Parietal lobe (tissue), 2 donors: ENCODE results near the gene DNASE2B.

DNA sequence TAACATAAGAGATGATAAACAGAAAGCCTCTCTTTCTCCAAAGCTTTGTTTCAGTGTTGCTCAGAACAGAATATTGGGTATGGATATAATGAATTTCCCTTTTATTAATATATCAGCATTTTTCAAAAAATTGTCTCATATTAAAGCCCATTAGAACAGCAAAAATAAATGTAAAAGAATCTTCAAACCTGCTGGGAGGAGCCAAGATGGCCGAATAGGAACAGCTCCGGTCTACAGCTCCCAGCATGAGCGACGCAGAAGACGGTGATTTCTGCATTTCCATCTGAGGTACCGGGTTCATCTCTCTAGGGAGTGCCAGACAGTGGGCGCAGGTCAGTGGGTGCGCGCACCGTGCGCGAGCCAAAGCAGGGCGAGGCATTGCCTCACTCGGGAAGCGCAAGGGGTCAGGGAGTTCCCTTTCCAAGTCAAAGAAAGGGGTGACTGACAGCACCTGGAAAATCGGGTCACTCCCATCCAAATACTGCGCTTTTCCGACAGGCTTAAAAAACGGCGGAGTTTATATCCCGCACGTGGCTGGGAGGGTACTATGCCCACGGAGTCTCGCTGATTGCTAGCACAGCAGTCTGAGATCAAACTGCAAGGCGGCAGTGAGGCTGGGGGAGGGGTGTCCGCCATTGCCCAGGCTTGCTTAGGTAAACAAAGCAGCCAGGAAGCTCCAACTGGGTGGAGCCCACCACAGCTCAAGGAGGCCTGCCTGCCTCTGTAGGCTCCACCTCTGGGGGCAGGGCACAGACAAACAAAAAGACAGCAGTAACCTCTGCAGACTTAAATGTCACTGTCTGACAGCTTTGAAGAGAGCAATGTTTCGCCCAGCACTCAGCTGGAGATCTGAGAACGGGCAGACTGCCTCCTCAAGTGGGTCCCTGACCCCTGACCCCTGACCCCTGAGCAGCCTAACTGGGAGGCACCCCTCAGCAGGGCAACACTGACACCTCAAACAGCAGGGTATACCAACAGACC, 816.7 kb downstream of the TTLL7 start:
- RAMPAGE, long total RNA: no peak

- RAMPAGE, long total RNA: no peak
These were observed 138.0 kb downstream of the TTLL7 start for GRCh38 chr1:83860877-83861295.

- RAMPAGE, long total RNA: no peak
These were observed 370 bp upstream of the TTLL7 start for GRCh38 chr1:83999315-83999689.

GRCh38 chr1:84253697-84254316, 47.7 kb upstream of the SAMD13 start:
- RAMPAGE, long total RNA: no peak

GRCh38 chr1:84299739-84300229, 1.7 kb upstream of the SAMD13 start:
- RAMPAGE, long total RNA: no peak

DNA sequence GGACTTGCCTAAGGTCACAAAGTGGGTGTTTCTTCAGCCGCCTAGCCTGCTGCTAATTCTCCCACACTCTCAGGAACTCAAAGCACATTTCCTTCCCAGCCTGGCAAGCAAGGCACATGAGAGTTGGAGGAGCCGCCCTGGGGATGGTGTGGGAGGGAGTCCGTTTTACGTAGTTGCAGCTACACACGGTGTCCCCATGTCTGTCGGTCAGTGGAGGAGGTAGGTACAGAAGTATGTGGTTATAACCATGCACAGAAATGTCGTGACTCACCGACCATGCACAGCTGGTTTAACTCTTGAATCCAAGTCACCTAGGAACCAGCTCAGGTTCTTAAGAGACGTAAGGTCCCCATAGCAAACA, 46.7 kb downstream of the SAMD13 start:
- RAMPAGE, long total RNA: no peak

DNA sequence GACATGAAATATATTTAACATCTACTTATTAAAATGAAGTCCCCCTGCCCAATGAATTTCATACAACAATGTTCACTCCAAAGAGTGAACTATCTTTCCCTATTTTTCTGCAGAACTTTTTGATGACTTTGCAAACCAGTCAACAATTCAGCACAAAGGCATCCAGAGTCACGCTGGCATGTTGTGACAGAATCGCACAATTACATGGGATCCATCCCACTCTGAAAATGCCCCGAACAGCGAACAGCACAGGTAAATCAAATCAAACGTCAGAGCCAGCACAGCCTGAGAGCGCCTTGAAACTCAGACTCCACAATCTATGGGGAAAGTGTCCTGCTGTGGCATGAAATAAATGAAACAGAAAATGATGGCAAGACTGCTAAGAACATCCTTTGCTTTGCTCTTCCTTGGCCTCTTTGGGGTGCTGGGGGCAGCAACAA, at the start of gene DNASE2B:
TSS of gene DNASE2B (plus strand) at position 272 of the 440 bp plus-strand sequence.
- RAMPAGE, long total RNA: no peak

DNA sequence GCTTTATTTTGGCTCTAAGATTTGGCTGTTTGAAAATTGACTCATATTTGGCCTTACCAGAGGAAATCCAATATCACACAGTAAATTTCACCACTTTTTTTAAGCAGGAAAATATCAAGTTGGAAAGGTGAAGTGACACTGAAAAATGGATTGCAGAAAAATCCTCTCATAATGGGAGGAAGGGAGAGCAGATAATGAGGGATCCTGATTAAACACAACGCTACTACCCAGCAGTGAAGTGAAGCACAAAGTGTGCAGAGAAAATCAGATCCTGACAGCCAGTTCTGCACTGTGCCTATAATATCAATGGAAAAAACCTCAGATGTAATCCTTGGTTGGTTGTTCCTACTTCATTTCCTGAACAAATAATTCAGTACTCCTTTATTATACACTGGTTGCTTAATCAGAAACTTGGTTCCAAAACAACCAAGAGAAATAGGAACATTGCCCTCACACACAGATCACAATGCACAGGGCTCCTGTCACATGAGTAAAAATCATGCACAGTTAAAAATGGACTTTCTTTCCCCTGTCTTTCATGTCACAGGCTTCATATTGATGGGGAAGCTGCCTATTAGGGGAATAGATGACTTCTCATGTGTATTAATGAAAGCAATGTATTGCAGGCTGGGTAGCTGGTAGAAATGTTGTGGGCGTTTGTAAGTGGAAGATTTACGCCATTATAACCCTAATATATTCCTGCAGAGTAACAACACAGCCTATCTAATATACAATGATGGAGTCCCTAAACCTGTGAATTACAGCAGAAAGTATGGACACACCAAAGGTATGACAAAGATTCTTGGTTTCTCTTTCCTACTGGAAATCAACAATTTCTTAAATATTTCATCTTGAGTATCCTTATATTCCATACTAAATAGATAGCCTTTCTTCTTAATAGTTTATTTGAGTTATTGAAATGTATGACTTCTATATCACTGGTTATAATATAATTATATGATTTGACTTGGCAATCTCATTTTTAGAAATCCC, 9.7 kb downstream of the DNASE2B start:
- RAMPAGE, long total RNA: no peak

DNA sequence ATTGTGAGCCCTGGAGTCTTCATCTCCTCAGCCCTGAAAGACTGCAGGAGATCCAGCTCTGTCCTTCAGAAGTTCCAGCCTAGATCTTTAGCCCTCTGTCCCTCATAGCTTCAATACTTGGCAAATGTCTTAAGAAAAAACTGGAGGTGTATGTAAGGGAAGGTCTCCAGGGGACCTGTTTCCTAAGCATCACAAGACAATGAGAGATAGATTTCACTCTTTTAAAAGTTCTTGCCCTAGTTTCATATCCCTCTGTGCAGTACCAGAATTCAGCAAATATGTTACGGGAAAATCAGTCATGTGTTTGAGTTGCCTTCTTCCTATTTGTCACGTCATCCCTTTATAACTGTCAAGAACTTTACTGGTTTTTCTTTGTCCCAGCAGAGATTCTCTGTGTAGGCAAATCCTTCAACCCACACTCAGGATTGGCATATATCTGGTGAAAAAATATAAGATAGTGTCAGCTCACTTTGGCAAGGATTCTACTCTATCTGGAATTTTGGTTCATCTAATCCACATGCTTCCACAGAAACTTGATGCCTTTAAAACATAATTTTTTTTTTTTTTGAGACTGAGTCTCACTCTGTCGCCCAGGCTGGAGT, 32.3 kb downstream of the DNASE2B start:
- RAMPAGE, long total RNA: no peak

- RAMPAGE, long total RNA: no peak
These were observed 29.0 kb upstream of the CTBS start for GRCh38 chr1:84603249-84603671.

DNA sequence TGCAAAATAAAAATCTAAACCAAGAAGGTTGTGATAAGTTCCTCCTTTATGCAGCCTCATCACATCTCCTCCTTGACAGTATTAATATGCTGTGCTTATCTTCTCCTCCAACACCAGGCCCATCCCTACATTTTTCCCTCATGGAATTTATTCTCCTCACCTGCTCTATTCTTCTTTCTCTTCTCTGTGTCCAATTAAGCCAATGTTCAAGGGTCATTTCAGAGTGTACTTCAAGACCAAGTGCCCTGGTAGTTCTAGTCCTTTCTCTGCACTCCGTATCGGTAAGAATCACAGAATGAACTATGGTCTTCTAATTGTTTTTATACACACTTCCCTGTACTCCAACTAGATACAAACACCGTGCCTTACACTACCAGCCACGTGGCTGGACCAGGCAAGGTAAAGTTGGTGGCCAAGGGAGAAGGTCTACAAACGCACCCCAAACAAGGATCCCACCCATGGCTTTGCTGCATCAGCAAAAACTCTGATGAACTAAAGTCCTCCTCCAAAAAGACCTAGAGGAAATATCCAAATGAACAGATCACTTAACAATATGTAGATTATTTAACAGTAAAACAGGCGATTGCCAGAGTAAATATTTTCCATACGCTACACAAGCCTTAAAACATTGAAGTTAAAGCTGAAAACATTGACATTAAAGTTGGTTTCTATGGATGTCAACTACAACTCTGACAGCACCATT, 40.1 kb upstream of the LPAR3 start:
- RAMPAGE, long total RNA: no peak

GRCh38 chr1:84945053-84945667, 51.8 kb downstream of the MCOLN2 start:
- RAMPAGE, long total RNA: no peak

DNA sequence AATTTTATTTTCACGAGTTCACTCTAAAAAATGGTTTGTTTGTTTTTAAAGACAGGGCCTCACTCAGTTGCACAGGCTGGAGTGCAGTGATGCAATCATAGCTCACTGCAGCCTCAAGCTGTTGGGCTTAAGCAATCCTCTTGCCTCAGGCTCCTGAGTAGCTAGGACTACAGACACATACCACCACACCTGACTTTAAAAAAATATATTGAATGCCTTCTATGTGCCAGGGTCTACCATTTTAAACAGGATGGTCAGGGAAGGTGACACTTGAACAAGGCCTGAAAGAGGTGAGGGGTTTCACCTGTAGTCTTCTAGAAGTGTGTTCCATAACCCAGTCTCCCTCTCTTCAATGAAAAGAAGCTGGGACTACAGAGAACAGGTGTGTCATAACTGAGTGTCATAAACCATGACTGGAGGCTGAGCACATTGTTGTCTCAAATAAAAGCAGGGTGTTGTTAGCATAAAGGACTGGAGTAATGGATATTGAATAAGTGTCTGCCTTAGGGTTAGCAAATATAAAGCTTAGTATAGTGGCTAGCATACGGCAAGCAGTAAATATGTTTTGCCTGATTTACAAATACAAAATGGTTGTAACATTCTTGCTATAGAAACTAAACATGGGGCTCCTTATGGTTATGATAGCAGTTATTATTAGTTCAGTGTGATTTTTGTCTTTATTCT, 65.5 kb downstream of the SYDE2 start:
- RAMPAGE, long total RNA: no peak

- RAMPAGE, long total RNA: no peak
These were observed 607 bp downstream of the SYDE2 start for GRCh38 chr1:85200328-85200489.

GRCh38 chr1:85253190-85253766, 6.2 kb downstream of the C1orf52 start:
- RAMPAGE, long total RNA: no peak

DNA sequence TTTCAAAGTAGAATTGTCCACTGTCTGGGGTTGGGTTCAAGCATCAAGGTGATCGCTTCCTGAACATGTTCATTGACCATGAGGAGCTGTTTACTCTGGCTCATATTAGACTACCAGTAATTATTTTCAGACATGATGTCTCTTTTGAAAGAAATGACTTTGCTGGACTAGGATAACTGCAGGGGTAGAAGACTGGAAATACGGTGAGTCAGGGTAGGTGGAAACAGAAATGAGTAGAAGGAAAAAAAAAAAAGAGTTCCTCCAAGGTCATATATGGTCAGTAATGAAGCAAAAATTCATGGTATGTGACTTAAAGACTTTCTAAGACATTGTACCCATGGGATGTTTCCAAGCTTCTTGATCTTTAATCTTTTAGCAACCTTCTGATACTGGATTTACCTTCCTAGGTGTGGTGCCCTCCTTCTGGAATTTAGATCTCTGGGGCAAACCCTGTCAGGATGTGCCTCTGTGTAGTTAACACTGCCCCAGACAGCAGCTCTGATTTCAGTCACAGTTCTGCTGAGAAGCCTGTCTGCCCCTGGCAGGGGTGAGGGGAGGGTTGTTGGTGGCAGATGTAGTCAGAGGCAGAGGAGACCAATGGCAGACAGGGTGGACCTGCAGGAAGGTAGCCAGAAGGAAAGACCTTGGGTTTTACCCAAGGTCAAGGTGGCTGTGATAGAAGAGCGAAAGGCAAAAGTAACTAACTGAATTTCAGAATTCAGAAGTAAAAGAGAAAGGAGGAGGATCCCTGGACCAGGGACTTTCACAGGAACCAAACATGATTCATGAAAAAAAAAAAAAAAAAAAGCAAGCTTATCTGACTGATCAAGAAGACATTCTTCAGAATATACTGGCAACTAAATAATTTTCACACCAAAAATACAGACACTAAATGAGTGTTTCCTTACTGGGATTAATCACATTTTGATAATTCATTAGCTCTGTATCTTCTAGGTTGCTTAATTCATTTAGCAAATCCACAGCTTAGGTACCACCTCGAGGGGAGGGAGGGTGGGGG, 44.2 kb upstream of the BCL10 start:
- RAMPAGE, long total RNA: no peak

GRCh38 chr1:85629543-85630132, 49.1 kb downstream of the CCN1 start:
- RAMPAGE, long total RNA: no peak

GRCh38 chr1:86503552-86503831, 34.8 kb downstream of the CLCA1 start:
- RAMPAGE, long total RNA: no peak

- RAMPAGE, long total RNA: no peak
These were observed 52.9 kb downstream of the SH3GLB1 start for GRCh38 chr1:86757236-86757739.

GRCh38 chr1:86773575-86774797, 69.6 kb downstream of the SH3GLB1 start:
- RAMPAGE, long total RNA: no peak